Suprapubic skin (tissue), 4 donors: ENCODE data around the gene HMX2.

DNA sequence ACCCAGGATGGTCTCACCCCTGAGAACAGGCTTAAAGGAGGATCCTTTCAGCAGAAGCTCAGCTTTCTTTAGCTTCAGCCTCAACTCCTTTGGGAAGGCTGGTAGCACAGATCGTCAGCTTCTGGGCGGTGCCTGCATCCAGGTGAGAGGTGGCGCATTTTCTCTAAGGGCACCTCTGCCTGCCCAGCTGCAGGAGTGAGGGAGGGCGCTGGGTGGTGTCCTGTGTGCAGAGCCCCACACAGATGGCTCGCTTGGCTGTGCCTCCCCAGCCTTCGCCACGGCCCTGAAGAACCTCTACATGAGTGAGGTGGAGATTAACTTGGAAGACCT, 19.7 kb downstream of the BTBD16 start:
- PRO-cap = no peak
- RAMPAGE, long total RNA, 4 experiments = start-site peak on the plus strand in 4 of 4 experiments, centred at positions 200 to 258 of the sequence, 20 to 272 reads per replicate

DNA sequence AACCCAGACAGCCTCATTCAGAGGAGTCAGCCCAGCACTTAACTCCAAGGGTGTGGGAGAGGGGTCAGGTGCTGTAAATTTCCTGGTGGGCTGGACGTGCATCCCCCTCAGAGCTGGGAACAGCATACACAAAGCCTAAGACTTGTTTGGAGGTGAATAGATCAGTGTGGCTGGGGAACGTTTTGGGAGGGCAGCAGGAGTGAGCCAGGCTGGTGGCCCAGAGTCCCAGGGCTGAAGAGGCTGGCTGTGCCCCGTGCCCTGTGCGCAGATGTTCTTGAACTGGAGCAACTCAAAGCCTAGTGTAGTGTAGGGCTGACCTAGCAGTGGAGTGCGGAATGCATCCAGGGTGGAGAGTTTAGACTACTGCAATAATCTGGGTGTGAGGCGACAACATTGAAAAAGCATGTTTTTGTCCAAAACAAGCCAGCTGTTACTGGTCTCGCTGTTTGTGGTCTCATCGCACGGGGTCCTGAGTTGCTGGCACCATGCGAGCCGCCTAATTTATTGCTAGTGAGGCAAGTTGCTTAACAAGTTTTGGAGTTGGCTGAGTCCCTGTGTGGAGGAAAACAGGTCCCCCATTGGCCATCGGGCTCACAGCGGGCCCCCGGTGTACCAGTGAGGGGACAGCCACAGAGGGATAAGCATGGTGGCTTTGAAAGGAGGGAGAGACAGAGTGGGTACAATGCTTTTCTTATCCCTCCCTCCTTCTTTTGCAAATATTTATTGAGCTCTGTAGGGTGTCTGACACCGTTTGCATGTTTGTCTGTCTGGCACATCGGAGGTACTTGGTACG, 2.6 kb downstream of the HTRA1 start:
- PRO-cap = no peak
- RAMPAGE, long total RNA, 4 experiments = no peak in any of the 4 experiments

GRCh38 chr10:123136743-123137430, 1.1 kb downstream of the HMX3 start:
- PRO-cap = no peak
- RAMPAGE, long total RNA, 4 experiments = no peak in any of the 4 experiments

DNA sequence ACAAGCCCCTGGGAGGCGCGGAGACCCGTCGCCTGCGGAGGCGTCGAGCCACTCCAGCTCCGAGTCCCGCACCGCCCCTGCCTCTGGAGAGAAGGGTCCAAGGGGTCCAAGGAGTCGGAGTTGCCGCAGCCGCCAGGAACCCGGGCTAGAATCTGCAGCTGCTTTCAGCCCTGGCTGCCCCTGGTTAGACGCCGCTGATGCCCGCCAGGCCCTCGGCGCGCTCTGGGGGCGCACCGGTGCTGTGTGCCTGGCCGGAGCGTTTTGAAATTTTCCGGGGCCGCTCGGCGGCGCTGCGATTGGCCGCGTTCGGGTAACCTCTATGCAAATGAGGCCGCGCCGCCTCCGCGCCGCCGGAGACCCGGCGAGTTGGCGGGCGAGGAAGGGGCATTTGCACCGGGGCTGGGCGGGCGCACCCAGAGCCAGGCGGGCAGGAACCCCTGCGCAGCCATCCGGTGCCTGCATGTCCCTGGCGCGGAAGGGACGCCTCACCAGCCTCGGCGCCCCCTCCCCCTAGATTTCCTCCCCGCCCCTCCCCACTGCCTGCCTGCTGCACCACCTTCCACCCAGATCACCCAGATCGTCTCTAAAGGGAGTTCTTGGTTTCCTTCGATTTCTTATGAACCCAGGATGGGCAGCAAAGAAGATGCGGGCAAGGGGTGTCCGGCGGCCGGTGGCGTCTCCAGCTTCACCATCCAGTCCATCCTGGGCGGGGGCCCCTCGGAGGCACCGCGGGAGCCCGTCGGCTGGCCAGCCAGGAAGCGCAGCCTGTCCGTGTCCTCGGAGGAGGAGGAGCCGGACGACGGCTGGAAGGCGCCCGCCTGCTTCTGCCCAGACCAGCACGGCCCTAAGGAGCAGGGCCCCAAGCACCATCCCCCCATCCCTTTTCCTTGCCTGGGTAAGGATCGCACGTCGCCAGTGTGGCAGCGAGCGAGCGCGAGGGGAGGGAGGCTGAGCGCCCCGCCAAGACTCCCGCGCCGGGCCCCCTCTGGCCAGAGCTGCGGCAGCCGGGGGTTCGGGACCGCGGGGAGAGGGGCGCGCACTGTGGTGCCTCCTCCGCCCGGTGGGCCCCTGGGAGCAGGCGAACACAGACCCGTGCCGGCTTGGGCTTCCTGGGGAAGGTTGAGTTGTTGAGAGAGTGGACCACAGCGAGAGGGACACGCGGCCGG, at the start of gene HMX2:
HMX2 (plus strand) TSS at position 385 of the 1,166 bp plus-strand sequence.
- PRO-cap = no peak
- RAMPAGE, long total RNA, 4 experiments = no peak in any of the 4 experiments

- PRO-cap = no peak
- RAMPAGE, long total RNA, 4 experiments = no peak in any of the 4 experiments
Observed at GRCh38 chr10:123154658-123155551, 703 bp downstream of the BUB3 start.

DNA sequence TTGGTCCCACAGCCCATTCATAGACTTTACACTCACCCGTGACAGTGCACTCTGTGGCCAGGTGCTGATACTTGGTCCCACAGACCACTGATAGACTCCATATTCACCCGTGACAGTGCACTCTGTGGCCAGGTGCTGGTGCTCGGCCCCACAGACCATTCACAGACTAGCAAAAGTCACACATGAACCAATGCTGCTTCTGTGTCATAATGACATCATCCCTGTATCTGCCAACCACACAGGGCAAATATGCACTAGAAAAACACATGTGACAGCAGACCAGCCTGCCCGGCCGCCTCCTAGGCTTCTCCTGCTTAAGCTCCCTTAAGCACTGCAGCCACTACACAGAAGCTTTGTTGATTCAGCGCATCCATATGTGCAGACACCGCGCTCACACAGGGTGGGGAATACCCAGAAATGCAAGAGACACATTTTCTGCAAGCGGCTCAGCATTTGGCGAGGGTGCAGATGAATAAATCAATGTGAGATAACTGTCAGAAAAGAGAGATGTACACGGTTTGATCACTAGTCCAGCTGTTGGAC, 33.6 kb downstream of the CPXM2 start:
- PRO-cap = no peak
- RAMPAGE, long total RNA, 4 experiments = no peak in any of the 4 experiments

GRCh38 chr10:123863958-123864529, 27.6 kb downstream of the CPXM2 start:
- PRO-cap = unidirectional peak, minus-strand start at chr10:123864127
- RAMPAGE, long total RNA, 4 experiments = start-site peak on the minus strand in 2 of 4 experiments, at chr10:123864129-123864179 at its widest, 12 to 16 reads per replicate

DNA sequence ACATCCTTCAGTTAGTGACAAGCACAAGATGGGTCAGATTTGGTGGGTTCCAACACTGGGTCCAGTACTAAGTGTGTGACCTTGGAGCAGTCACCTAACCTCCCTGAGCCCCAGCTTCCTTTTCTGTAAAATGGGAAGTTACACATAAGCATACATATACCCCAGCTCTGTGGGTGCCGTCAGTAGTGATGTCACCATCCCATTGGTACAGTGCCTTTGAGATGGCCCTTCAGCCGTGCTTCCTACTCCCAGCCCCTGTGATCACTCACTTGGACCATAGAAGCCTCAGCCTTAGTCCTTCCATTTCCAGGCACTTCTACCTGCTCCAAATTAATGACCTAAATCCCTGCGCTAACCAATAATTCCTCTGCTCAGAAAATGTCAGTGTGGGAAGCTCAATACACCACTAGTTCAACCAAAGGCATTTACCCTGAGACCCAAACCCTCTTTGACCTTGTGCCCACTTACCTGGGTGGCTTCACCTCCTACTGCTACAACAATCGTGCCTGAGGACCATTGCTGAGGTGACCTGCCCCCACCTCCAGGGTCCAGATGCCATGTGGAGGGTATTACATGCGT, 95.4 kb downstream of the CHST15 start:
- PRO-cap = no peak
- RAMPAGE, long total RNA, 4 experiments = no peak in any of the 4 experiments

DNA sequence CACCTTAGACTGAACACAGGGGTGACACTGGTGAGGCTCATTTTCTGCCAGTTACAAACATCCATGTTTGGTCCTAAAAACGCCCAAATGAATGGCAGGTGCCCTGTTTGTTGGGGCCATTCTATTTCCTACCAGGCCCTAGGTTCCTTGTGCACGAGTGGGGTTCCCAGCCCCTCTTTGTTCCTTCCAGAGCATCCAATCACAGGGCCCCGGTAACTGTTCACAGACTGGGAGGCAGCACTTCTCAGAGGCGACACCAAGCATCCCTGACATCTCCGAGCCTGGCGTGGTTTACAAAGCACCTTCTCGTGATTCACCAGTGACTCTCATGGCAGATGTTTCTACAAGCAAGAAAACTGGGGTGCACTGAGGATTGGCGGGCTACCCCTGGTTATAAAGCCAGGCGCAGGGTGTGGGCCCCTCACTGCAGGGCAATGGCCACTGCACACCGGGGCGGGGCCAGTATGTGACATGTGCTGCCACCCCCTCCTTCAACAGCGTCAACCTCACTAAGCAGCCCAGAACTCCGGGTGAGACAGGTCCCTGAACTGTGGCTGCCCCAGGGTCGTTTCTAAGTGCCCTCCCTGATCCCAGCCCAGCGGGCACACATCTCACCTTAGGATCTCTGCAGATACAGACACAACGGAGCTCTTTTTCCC, 64.0 kb downstream of the CHST15 start:
- PRO-cap = no peak
- RAMPAGE, long total RNA, 4 experiments = no peak in any of the 4 experiments

- PRO-cap = bidirectional peak, plus-strand start at chr10:124092803, minus-strand start at chr10:124092692; bidirectional peak, plus-strand start at chr10:124093232, minus-strand start at chr10:124093042
- RAMPAGE, long total RNA, 4 experiments = no peak in any of the 4 experiments
Observed at GRCh38 chr10:124092160-124093149, 943 bp downstream of the CHST15 start.

- PRO-cap = no peak
- RAMPAGE, long total RNA, 4 experiments = no peak in any of the 4 experiments
Observed at GRCh38 chr10:124172066-124172936, 78.9 kb upstream of the CHST15 start.

DNA sequence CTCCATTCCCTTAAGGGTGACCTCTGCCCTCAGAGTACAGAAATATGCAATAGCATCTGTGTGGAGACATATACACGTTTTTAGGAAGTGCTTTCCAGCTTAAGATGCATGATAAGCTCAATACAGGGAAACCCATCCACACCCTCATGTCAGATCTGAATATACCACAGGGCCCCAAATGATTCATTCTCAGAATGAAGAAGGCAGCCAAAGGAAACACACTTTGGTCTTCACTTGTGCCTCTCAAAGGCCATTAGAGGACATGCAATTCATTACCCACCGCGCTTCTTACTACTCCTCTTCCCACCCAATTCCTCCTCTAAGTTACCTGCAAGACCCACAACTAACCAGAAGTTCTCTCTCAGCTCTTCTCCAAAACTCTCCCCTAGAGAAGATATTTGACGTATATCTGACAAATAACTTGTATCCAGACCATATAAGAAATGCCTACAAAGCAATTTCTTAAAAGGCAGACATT, 103.1 kb downstream of the OAT start:
- PRO-cap = no peak
- RAMPAGE, long total RNA, 4 experiments = no peak in any of the 4 experiments

DNA sequence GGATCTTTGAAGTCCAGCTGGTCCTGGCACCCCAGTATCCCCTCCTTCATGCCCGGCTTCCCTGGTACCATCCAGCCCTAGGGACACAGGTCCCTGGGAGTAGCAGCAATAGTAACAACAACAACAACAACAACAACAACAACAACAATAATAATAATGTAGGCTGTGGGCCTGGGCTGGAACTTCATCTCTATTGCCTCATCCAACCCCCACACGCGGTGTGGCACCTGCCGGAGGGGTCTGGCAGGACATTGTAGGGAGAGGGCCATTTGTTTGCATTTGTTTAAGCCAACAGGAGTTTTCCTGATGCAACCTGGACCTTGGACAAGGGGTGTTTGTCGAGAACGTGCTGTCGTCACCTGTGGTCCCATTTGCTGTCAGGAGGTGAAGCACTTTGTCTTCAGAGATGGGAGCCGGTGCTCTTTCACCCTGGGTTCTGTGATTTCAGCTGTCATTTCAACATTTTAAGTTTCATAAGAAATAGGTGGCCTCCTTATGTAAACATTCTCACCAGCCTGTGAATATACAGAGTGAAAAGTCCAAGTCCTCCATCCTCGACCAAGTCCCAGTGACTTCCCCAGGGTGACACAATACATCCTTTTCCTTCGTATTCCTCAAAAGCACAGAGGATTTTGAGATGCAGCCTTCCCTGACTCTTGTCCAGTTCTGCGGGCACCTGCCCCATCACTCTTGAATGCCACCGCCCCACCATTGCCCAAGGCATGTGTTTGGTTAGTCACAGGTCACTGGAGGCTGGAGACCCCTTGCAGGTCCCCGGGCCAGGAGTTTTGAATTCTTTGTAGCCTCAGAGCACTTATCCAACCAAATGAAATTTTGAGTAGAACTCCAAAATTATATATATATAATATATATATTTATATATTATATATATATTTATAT, 9.2 kb downstream of the LHPP start:
- PRO-cap = no peak
- RAMPAGE, long total RNA, 4 experiments = no peak in any of the 4 experiments

DNA sequence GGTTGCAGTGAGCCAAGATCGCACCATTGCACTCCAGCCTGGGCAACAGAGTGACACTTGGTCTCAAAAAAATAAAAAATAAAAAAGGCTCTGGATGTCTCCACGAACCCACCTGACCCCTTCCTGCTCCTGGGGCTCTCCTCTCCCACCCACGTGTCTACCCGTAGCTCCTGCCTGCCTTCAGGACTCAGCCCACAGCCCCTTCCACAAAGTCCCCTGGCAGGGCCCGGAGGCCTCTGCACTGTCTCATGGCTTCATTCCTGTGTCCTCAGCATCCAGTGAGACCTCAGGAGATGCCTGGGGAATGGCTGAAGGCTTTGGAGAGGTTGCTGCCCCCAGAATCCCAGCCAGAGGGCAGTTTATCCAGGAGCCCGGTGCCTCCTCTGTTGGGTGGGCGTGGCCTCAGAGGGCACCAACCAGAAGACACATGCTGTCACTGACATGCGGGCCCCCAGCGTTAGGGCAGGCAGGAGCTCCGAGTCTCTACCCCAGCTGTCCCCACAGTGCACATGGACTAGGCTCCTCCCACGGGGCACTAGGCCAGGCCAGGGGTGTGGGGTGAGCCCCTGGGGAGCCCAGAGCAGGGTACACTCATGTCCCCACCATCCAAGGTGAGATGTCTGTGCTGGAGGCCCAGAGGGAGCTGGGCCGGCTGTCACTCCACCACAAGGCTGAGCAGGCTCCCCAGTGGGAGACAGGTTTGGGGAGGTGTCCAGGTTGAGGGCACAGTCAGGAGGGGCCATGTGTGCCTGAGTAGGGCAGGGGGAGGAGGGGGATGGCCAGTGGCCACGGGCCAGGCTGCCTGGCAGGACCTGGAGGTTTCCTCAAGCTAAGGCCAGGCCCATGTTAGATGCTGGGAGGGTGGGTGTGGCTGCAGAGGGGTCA, 131.6 kb downstream of the FAM53B start:
- PRO-cap = no peak
- RAMPAGE, long total RNA, 4 experiments = no peak in any of the 4 experiments

DNA sequence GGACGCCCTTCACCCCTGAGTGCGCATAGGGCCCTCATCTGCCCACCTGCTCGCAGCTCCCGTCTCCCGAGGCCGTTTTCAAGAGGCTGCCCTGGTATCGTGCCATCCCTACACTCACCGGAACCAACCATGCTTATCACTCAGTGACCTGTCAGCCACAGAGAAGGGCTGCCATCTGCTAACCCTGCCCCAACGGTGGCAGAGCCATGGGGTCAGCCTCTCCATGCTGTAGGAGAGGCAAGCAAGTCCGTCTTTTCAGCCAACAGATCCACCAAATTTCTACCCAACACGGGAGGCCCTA, 122.0 kb downstream of the FAM53B start:
- PRO-cap = no peak
- RAMPAGE, long total RNA, 4 experiments = no peak in any of the 4 experiments

DNA sequence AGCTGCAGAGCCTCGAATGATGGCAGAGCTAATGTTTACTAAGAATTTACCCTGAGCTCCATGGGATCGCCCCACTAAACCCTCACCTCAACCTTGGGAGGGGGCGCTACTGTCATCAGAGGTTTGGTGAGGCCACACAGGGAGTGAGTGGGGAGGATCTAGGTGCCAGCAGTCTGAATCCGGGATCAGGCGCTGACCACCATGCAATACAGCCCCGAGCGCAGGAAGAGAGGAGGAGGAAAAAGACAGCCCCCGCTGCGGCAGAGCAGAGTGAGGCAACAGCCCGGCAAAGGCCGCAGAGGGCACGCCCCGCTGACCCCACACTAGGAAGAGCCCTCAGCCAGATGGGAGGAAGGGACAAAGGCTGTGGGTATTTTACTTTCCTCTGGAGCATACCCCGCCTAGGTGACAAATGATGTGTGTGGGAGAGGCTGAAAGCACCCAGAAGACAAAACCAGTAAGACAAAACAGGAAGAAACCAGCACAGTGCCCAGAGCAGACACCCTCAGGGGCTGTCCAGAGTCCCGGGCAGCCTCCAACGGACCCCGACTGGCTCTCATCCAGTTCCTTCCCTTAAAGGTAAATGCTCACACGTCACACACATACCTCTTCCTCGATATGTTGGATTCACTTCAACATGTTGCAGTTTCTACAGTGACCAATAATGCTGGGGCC, 103.4 kb downstream of the FAM53B start:
- PRO-cap = no peak
- RAMPAGE, long total RNA, 4 experiments = no peak in any of the 4 experiments

- PRO-cap = no peak
- RAMPAGE, long total RNA, 4 experiments = no peak in any of the 4 experiments
Observed at GRCh38 chr10:124677083-124677822, 66.9 kb downstream of the FAM53B start.

DNA sequence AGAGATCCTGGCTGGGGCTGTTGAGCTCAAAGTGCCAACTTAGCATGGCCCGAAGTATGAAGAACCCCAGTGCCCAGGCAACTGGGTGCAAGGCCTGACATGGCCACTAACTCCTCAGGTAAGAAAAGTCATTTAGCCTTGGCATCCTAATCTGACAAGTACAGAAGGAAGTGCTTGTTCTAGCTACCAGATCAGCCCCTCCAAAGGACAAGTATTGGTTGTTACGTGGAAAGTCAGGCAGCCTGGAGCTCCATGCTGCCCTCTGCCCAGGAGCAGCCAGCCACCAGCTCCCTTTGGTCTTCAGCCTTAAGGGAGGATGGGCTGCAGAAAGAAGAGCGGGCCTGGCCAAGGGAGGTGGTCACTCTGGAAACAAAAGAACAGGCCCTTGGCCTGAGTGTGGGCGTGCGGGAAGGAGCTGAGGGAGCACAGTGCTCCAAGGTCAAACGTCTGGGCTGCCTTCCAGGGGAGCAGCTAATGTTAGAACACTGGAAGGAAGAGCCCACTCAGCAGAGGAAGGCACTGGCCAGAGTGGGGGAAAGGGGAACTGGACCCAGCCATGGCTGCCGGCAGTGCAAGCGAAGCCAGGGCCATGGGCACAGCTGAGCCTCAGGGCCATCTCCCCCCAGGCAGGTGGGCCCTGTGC, 42.9 kb downstream of the FAM53B start:
- PRO-cap = no peak
- RAMPAGE, long total RNA, 4 experiments = no peak in any of the 4 experiments

- PRO-cap = no peak
- RAMPAGE, long total RNA, 4 experiments = no peak in any of the 4 experiments
Observed at GRCh38 chr10:124708922-124709565, 35.1 kb downstream of the FAM53B start.

DNA sequence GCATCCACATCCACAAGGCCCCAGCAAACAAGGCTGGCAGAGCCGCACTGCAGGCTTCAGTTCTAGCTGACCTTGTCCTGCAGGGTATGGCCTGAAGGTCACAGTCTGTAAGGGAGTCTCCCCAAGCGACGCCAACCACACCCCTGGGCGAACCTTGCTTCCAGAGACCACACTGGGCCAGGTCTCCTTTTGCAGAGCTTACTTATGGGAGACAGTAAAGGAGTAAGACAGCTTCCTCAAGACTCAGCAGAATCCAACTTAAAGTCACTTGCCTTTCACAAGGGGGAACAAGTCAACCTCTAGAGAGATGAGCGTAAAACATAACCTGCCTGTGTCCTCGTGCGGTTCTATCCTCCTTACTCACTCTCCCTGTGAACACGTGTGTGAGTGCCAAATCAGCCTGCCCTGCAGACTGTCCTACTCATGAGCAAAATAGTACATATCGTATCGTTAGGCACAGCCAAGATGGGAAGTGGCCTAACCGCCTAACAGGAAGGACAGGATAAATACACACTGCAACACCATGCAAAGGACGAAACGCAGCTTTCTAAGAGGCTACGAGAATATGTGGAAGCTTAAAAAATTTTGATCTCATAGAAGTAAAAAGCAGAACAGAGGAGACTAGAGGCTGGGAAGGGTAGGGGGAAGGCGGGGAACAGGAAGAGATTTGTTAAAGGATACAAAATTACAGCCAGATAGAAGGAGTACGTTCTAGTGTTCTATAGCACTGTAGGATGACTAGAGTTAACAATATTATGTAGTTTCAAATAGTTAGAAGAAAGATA, 22.6 kb downstream of the FAM53B start:
- PRO-cap = no peak
- RAMPAGE, long total RNA, 4 experiments = no peak in any of the 4 experiments